Measurements from ENCODE around the genes CACNG7, TMC4, MBOAT7, KIR2DL4 and PPP6R1.

- RRBS = 50% methylated on average over 18 of the region's 63 CpGs
Observed at GRCh38 chr19:53908876-53909702, at the start of gene CACNG7. TSS of gene CACNG7 (plus strand) at chr19:53909278.

- RRBS = 43% methylated on average over 3 of the region's 24 CpGs
Observed at GRCh38 chr19:53958307-53959159, 4.2 kb upstream of the CACNG8 start.

DNA sequence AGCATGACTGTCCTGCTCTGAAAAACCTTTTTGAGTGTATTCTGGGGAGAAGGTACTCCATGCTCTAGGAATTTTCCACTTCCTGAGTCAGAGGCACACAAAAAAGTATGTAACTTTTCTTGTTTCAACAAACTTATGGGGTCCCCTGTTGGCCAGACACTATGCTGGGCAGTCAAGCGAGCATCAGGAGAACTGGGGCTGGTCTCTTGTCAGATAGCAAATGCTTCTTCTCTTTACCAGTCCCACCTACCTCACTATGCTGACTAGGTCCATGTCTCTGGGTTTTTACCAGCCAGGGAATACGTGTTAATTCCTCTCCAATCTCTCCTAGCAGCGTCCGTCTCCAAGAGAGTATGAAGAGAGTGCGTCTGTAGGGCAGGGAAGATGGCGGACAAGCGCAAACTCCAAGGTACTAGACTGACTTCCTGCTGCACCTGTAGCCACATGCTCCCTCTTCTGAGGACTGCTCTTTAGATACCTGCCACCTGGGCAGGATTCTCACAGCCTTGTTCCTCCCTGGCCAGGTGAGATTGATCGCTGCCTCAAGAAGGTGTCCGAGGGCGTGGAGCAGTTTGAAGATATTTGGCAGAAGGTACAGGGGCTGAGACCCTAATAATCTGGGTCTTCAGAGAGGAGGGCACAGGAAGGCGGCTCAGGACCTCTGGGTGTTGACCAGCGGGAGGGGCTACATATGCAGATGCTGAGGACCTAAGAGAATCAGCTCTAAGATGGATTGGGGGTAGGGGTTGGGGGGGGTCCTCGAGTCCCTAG is 5.2 kb downstream of the CNOT3 start:
- RRBS = no CpG with 5 or more reads among the region's 13 CpGs

DNA sequence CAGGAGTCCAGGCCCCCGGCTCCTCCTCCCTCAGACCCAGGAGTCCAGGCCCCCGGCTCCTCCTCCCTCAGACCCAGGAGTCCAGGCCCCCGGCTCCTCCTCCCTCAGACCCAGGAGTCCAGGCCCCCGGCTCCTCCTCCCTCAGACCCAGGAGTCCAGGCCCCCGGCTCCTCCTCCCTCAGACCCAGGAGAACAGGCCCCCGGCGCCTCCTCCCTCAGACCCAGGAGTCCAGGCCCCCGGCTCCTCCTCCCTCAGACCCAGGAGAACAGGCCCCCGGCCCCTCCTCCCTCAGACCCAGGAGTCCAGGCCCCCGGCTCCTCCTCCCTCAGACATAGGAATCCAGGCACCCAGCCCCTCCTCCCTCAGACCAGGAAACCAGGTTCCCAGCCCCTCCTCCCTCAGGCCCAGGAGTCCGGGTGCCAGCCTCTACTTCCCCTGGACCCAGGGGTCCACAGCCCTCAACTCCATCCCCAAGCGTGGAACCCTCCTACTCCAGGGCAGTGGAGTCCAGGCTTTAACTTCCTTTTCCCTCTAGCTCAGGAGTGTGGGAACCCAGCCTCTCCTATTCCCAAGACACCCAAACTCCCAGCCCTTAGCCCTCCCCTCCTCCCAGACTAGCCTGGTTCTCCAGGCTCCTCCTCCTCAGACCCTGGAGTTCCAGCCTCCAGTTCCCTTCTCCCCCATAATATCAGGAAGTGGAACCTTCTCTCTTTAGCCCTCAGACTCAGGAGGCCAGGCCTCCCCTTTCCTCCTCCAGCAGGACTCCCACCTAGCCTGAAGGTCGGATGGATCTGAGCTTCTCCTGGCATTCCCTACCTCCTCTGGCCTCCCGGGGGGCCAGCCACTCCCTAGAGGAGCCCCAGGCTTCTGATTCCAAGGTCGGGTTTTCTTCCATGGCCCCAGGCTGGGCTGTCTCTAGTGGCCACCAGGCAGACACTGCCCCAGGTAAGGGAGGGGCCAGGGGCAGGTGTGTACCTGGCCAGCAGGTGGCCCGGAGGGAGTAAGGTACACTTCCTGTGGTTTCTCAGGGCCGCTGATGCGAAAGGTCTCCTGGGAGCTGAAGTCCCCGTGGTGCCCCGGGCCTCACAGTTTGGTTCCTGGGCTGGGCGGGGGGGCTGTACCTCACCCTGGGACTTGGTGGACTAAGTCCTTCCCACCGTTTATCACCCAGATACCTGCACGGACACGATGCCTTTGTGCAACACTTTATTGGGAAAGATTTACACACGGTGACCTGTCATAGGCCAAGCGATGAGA is at the start of gene TMC4:
TSS of gene TMC4 (minus strand) at position 939 of the 1,258 bp plus-strand sequence.
- RRBS = 5% methylated on average over 3 of the region's 26 CpGs

DNA sequence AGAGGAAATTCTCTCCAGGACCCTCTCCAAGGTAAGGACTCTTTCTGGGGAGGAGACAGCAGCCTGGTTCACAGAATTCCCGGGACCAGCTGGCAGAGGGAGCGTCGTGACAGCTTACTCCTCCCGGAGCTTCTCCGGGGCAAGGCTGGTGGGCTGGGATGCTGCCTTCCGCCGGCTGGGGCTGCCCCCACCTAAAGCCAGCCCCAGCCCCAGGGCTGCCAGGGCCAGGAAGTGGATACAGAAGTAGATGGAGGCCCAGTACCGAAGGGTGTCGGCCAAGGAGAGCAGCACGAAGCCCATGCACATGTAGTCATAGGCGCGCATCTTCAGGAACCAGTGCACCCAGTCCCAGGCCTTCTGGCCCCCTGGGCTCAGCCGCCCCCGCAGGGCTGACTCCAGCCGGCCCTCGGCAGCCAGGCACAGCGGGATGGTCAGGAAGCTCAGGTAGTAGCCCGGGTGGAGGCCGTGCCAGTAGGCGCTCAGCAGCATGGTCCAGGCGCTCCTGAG is 1.0 kb upstream of the TMC4 start:
- RRBS = 77% methylated on average over 9 of the region's 21 CpGs

GRCh38 chr19:54189486-54190044 is at the start of gene MBOAT7:
TSS of gene MBOAT7 (minus strand) at chr19:54189580.
- RRBS = 1% methylated on average over 6 of the region's 45 CpGs

DNA sequence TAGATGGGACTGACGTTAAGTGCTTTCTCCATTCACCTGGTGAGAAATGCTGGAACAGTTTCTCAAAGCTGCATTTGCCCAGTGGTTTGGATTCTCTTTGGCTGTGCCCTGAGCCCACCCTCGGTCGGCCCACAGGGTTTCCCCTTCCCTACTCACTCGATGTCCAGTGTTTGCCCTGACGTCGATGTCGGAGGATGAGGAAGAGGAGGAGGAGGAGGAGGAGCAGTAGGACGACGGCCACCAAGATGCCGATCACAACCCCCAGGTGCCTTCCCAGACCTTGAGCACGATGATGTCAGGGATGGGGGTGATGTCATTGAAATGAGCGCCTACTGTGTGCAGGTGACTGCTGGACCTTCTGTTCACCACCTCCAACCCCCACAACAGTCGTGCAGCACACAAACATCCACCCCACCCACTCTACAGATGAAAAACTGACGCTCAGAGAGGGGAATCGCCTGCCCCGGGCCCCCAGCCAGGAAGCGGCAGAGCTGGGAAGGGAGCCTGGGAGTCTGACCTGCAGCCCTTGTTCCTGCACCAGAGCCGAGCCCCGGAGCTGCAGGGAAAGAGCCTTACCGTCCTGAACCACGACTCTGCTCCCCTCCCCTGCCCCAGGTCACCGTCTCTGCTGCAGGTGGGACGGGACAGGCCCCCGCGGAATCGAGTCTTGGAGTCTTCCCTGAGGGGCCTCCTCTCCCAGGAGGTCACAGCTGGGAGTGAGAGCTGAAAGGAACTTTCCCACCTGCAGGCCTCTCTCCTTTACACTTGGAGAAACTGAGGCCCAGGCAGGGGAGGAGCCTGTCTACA is 4.1 kb downstream of the LILRB2 start:
- RRBS = 60% methylated on average over 2 of the region's 26 CpGs

- RRBS = no CpG with 5 or more reads among the region's 5 CpGs
Observed at GRCh38 chr19:54443086-54443652, 5.8 kb upstream of the LENG8 start.

DNA sequence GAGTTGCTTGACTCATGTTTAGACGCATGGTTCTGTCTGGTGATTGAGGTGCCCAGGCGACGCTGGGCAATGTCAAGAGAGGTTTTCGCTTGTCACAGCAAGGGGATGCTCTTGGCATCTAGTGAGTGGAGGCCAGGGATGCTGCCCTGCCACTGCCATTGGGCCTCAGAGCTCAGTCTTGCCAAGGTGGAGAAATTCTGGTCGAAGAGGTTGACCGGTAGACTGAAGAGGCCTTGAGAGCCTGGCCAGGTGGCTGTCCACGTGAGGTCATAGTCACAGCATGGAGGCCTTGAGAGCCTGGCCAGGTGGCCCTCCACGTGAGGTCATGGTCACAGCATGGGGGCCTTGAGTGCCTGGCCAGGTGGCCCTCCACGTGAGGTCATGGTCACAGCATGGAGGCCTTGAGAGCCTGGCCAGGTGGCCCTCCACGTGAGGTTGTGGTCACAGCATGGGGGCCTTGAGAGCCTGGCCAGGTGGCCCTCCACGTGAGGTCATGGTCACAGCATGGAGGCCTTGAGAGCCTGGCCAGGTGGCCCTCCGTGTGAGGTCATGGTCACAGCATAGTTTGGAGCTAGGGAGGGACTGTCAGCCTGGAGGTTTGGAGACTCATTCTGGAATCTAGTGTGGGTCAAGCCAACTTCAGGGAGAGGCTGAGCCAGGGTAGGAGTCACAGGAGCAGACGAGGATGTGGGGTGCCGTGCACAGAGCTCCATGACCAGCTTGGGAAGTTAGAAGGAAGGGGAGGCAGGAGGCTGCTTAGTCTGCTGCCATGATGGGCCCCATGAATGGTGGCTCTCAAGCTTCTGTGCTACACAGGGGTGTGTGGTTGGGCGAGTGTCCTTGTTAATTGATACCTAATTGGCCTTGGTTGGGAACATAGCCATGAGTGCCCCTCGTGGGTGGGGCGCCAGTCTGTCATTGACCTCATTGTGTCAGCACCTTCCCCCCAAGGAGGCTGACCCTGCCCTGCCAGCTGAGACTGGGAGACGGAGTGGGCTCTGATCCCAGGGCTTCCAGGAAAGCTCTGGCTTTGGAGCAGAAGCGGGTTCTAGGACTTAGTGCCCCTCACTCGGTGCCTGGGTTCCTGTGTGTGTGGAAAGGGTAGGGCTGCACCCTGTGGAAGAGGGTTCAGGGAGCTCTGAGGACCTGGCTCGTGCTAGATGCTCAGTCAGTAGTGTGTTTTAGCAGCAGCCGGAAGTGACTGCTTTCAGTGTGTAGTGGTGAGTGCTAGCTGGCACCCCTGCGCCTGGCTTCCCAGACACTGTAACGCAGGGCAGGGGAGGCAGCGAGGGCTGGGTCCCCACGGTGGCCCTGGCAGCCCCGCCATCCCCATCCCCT is 4.0 kb downstream of the LENG9 start:
- RRBS = no CpG with 5 or more reads among the region's 27 CpGs

GRCh38 chr19:54616628-54617548 is 13.4 kb upstream of the LILRB1 start:
- RRBS = no CpG with 5 or more reads among the region's 7 CpGs

DNA sequence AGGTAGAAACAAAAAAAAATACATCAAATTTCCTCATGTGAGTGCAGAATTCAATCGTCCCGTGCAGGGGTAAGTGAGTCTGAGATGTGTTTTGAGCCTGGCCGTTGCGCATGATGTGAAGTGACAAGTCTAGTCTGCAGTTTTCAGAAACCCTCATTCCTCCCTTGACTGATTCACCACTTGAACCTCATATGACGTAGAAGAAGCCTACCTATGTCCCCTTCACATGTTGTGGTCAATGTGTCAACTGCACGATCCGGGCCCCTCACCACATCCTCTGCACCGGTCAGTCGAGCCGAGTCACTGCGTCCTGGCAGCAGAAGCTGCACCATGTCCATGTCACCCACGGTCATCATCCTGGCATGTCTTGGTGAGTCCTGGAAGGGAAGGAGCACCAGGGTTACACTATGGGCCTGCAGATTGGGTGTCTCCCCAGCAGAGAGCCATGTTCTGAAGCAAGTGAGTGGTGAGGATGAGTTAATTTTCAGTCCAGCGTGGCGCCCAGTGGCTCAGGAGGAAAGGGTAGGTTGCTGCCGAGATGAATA is at the start of gene KIR2DL4:
TSS of gene KIR2DL4 (plus strand) at position 289 of the 545 bp plus-strand sequence.
- RRBS = no CpG with 5 or more reads among the region's 15 CpGs

GRCh38 chr19:54855266-54855773 is 5.1 kb downstream of the KIR3DL2 start:
- RRBS = no CpG with 5 or more reads among the region's 6 CpGs

GRCh38 chr19:55094193-55094484 is 18.5 kb downstream of the EPS8L1 start:
- RRBS = no CpG with 5 or more reads among the region's 6 CpGs

DNA sequence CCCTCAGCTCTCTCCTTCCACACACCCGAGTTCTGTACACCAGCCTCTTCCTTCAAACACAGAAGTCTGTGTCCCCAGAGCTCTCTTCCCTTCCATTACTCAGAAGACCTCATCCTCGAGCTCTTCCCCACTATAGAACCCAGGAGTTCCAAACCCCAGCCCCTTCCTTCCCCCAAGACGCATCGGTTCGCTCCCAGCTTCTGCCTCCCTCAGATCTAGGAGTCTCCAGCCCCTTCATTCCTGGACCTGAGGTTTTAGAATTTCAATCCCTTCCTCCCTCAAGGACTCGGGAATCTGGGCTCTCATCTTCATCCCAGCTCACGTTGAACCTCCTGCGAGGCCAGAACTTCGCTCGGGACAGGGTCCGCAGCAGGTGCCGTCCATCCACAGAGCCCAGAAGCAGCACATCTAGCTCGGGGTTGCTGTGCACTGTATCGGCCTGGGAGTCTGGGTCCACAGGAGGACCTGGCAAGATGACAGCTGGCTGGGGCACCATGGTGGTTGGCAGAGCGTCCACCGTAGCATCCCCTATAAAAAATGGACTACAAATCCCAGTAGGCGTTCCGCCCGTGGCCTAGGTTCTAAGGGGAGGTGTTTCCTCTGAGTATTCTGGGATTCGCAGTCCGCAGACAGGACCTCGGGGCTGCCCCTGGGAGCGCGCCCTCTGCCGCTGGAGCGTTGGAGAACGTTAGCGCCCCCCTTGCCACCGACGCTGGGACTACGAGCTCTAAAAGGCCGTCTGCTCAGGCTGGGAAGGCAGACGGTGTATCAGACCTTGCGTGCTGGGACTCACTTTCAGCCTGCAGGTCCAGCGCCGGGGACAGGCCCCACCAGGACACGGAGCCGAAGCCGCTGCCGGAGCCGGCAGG is 643 bp downstream of the DNAAF3 start:
- RRBS = 3% methylated on average over 5 of the region's 41 CpGs

DNA sequence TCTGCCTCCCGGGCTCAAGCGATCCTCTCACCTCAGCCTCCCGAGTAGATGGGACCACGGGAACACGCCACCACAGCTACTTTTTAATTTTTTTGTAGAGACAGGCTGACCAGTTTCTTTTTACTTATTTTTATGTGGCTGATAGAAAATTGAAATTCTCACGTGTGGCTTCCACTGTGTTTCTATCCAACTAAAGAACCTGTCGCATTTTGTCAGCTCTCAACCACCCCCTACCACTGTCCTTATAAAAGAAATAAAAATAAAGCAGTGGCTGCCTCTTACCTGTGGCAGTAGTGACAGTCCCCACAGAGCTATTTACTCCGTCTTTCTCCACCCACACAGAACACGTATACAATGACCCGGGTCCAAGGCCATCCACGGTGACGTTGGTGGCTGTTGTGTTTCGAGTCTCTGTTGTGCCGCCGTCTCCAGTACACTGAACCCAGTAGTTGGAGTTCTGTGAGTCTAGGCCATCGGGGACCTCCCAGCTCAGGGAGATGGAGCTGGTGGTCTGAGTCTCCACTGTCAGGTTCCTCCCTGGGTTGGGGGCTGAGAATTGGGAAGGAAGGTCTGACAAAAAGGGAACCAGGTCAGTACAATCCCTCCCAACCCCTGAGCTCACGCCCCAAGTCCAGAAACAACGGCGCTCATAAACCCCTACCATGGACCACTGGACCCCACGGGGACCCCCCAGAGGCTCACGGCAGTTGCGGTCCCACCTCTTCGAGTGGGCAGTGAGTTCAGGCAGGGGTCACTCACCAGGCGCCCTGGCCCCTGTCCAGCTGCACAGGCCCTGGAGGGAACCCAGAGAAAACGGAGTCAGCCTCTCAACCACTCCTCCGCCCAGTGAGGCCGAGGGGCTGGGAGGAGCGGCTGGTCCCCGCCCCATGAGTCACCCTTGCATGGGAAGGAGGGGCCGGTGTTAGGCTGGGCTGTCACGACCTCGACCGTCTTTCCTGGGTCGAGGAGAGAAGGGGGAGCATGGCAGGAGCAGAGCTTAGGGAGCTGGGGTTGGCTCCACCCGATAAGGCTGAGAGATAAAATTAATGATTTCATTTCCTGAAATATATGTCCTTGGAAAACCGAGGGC is 2.5 kb downstream of the PTPRH start:
- RRBS = no CpG with 5 or more reads among the region's 36 CpGs

DNA sequence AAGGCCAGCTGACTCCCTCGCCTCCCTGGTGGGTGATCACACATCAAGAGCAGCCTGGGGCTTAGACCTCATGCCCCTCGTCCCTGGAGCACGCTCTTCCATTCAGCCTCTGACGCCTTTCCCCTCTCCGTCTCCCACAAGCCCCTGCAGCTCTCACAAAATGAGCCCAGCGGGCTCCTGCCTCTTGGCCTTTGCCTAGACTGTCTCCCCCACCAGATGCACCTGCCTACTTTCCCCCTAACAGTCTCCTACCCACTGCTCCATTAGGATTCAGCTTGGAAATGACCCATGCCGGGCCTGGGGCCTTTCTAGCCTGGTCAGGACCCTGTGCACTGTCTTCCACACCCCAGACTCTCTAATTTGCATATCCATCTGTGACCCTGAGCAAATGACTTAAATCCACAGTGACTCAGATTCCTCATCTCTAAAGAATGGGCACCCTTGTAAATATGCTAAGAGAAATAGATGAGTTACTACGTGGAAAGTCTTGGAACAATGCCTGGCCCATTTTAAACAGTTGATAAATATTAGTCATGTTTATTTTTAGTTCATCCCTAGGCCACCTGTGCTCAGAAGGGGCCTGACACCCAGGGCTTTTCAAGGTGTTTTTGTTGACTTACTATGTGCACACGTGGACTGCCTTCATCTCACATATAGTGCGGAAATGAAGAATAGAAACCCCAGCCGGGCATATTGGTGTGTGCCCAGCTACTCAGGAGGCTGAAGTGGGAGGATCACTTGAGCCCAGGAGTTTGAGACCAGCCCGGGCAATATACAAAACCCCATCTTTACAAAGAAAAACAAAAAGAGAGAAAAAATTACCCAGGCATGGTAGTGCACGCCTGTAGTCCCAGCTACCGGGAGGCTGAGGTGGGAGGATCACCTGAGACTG is 739 bp upstream of the PTPRH start:
- RRBS = 17% methylated on average over 2 of the region's 14 CpGs

- RRBS = 94% methylated on average over 3 of the region's 11 CpGs
Observed at GRCh38 chr19:55222997-55223662, 5.4 kb downstream of the TMEM86B start.

GRCh38 chr19:55258821-55259556 is at the start of gene PPP6R1:
TSS of gene PPP6R1 (minus strand) at chr19:55259017.
- RRBS = 2% methylated on average over 21 of the region's 76 CpGs

DNA sequence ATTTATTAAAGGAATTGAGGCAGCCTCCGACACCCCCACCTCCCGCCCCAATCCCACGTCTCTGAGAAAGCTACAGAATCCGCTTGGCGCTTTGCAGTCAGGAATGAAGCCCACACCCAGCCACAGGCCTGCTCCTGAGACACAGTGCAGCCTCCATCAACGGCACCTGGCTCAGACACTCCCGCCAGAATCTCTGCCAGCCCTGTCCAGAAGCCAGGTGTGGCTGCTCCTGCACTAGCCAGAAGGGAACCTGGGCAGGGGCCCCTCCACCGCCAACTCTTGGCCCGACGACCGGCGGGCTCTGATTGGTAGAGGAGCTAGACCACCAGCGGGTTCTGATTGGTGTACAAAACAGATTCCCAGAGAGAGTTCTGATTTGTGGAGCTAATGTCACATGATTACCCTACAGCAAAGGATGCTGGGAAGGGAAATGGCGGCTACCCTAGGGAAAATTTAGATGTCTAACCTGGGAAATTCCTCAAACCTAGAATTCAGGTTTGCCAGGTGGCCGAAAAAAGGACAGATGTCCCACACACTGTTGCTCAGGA is 2.9 kb upstream of the PPP6R1 start:
- RRBS = no CpG with 5 or more reads among the region's 15 CpGs

- RRBS = no CpG with 5 or more reads among the region's 25 CpGs
Observed at GRCh38 chr19:55308282-55308888, 16.8 kb downstream of the TMEM150B start.